Astrocyte (in vitro differentiated cells and primary cell): Measurements from ENCODE around the genes ALOX15B and STX8.

DNA sequence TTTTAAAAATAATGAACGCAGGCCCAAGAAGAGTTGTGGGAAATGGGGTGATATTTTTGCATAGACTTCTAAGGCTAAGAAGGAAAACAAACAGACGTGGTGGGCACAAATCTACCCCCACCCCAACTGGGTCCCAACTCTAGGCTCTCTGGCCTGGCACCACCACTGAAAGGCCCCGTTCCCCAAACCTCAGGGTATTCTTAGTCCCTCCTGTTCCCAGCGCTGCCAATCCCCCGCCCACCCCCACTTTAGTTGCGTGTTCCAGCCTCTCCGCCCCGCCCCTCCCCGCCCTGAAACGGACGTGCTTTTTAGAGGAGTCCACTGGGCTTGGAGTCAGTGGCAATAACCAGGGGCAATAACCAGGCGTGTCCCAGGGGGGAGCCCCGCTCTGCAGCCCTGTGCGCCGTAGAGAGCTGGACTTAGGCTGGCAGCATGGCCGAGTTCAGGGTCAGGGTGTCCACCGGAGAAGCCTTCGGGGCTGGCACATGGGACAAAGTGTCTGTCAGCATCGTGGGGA lies at the start of gene ALOX15B:
Gene ALOX15B (plus strand): TSS at position 336 of the 517 bp plus-strand sequence.
- PRO-cap: no peak
- RRBS, 2 experiments: 13 to 14% methylated on average over 3 of the region's 19 CpGs

GRCh38 chr17:8055918-8057004 lies 17.4 kb downstream of the ALOX15B start:
- PRO-cap: no peak
- RRBS, 2 experiments: no CpG with 5 or more reads among the region's 19 CpGs

DNA sequence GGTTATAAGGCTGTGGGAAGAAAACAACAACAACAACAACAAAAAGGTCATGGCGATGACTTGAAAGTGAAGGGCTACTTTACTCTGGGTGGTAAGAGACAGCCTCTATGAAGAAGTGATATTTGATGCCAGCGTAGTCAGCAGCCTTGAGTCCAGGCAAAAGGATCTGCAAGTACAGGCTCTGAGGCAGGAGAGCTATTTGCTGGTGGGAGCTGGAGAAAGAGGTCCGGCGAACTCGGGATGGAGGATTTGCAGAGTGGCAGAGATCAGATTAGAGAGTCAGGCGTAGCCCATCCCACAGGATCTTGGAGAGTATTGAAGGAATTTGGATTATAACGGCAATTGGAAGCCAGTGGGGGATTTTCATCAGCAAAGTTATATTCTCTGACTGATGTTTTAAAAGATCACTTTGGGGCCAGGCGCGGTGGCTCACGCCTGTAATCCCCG lies 3.3 kb upstream of the HES7 start:
- PRO-cap: no peak
- RRBS, 2 experiments: no CpG with 5 or more reads among the region's 11 CpGs

GRCh38 chr17:8147030-8147974 lies 4.9 kb downstream of the PER1 start:
- PRO-cap: no peak
- RRBS, 2 experiments: 85 to 91% methylated on average over 4 to 6 of the region's 30 CpGs

DNA sequence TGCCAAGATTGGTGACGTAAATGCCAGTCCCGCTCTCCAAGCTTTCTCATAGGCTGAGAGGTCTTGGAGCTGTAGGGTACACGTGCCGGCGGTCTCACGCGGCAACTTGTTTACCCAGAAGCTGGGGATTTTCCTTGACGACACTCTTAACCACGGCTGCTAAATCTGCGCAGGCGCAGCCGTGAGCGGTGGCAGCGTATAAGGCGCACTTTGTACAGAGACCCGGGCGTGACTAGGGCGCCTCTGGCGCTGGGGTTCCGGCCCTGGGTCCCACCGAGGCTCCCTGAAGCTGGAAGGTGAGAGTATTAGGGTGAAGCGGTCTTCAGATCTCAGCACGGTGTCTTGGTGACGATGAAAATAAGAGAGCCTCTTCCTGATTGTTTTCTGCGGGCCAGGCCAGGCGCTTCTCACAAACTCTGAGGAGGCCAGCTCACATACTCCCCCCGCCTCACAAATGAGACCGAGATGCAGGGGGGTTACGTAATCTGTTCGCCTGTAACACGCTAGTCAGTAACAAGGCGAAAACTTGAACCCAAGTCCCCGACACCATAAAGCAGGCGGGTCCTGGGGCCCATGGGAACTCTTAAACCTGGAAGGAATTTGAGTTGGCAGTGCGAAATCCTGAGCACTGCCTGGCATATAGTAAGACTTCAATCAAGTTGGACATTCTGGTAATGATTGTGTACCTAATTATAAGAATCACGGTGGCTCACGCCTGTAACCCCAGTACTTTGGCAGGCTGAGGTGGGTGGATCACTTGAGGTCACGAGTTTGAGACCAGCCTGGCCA lies 4.6 kb upstream of the PER1 start:
- PRO-cap: unidirectional peak, plus-strand start at position 235 of the sequence
- RRBS, 2 experiments: no CpG with 5 or more reads among the region's 38 CpGs

- PRO-cap: no peak
- RRBS, 2 experiments: no CpG with 5 or more reads among the region's 5 CpGs
These were observed 3.2 kb downstream of the VAMP2 start for GRCh38 chr17:8159347-8160241.

DNA sequence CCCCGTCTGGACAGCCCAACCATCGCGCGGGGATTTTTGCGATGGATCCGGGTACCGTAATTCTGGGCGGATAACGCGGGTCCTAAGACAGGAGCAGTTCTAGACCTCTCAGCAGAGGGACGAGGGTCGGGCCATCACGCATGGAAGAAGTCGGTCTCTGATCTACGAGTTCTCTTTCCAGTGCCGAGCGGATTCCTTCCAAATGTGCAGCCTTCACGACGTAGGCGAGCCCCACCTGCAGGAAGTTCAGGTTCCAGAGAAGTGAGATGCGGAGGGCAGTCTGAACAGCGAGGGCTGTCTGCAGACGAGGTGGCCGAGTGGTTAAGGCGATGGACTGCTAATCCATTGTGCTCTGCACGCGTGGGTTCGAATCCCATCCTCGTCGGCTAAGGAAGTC lies 3.4 kb downstream of the BORCS6 start:
- PRO-cap: bidirectional peak, plus-strand start at position 297 of the sequence, minus-strand start at position 309 of the sequence
- RRBS, 2 experiments: no CpG with 5 or more reads among the region's 30 CpGs

DNA sequence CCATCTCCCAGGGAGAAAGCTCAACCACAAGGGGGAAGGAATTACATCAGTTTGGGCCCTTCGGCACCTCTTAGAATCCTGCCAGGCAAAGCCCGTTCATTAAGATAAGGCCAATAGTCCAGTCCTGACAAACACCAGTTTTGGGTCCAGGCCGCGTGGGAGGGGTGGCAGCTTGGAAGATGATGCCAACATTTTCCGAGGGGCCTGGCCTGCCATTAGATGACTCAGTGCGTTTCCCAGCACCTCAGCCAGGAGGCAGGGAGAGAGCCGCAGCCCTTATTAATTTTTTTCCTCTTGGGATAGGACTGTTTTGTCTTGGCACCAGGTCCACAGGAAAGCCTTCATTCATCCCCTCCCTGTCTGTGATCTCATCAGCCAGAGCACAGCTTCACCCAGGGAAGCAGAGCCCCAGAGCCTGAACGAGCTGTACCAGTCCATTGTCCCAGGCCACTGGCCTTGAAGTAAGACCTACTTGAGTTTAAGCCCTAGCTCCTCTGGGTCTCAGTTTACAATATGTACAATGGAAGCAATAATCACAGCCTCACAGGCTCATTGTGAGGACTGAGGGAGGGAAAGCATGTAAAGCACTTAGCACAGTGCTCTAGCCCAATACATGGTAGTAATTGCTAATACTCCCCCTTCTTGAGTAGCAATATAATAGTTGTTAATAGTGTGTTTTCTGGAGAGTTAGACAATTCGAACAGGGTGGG lies 4.6 kb upstream of the NDEL1 start:
- PRO-cap: no peak
- RRBS, 2 experiments: no CpG with 5 or more reads among the region's 9 CpGs

DNA sequence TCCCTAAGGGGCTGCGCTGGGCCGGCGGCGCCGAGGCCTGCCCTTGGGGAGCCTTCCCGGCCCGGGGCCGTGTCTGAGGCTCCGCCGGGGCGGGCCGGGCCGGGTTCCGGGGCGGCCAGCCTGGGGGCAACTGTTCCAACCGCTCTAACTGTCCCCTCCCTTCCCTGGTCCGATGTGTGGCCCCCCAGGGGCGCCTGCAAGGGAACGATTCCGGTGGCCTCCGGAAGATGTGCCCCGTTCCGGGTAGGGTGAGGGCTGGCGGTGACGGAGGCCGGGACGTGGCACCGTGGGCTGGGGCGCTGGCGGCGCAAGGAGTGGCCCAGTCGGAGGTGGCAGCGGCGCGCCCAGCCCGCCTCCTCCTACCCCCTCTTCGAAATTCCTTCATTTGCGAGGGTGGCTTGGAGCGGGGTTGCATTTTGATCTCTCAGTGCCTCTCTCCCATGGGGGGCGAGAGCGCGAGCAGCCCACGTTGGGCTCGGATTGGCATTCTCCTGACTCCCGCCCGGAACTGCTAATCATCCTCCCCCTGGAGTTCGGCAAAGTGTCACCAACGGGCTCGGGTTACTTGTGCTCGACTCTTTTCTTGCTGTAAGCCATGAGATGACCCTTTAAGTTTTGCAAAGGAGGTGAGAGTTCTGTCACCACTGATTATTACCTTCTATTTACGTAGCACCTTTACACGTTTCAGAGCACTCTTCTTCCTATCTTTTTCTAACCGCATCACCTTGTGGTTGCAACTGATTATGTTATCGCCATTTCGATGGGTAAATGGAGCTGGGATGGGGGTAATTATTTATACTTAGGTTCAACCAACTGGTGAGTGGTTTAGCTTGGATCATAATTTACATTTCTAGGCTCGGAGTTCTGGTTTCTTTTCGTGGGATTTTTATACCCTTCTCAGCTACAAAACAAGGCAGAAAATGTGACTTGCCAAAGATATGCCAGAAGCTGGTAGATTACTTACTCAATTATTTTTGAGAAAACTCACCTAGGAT lies 682 bp downstream of the NDEL1 start:
- PRO-cap: bidirectional peak, plus-strand start at position 385 of the sequence, minus-strand start at position 225 of the sequence
- RRBS, 2 experiments: 0 to under 1% methylated on average over 3 to 11 of the region's 57 CpGs

DNA sequence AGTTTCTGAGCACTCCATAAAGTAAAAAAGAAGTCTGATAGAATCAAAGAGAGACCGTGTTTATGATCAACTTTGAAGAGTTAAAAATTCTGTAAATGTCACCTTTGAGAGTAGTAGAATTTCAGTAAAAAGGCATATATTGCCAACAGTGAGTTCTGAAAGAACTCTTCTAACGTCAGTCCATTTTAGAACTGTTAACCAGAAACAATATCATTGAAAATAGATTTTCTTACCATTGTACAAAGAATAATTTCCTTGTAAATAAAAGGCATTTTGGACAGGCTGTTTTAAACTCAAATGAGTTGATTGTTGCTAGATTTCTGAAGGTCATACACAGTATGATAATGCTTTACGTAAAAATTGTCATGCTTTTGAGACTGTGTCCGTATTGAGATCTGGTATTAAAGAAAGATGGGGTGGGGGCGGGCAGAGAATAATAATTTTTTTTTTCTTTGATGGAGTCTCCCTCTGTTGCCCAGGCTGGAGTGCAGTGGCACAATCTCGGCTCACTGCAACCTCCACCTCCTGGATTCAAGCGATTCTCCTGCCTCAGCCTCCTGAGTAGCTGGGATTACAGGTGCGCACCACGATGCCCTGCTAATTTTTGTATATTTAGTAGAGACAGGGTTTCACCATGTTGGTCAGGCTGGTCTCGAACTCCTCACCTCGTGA lies 2.0 kb downstream of the NDEL1 start:
- PRO-cap: no peak
- RRBS, 2 experiments: no CpG with 5 or more reads among the region's 11 CpGs

- PRO-cap: no peak
- RRBS, 2 experiments: no CpG with 5 or more reads among the region's 14 CpGs
These were observed 70.5 kb downstream of the NDEL1 start for GRCh38 chr17:8506208-8506648.

- PRO-cap: no peak
- RRBS, 2 experiments: no CpG with 5 or more reads among the region's 4 CpGs
These were observed 1.4 kb upstream of the MYH10 start for GRCh38 chr17:8631861-8632424.

GRCh38 chr17:8898927-8899845 lies 31.7 kb upstream of the PIK3R6 start:
- PRO-cap: no peak
- RRBS, 2 experiments: no CpG with 5 or more reads among the region's 14 CpGs

DNA sequence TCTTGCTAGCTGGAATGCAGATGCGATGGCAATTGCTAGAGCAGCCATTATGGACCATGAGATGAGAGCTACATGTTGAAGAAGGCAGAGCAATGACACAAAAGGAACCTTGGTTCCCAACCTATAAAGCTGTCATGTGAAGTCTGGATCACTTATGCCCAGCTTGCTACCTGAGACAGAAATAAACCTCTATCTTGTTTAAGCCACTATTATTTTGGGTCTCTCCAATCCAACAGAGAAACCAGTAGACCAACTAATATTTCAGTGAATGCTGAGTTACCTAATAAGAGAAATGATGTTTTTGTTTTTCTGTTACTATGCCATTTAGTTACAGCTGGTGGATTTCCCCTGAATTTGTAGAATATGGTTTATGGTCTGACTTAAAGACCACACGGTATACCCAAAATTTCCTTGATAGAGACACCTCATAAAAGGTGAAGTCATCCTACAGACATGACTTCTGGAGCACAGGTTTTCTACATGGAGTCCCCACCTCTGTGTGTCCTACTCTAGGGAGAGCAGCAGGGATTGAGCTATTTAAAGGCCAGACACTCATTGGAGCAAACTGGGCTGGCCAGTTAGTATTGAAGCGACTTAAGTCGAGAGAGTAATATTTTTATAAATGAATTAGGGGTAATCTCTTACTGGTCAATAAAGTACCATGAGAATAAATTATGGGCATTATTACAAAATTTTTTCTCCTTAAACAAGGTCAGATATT lies 13.3 kb downstream of the PIK3R5 start:
- PRO-cap: no peak
- RRBS, 2 experiments: no CpG with 5 or more reads among the region's 4 CpGs

GRCh38 chr17:8953412-8953629 lies 12.2 kb downstream of the PIK3R5 start:
- PRO-cap: no peak
- RRBS, 2 experiments: no CpG with 5 or more reads among the region's 1 CpG

GRCh38 chr17:9150220-9151132 lies 129.2 kb downstream of the NTN1 start:
- PRO-cap: no peak
- RRBS, 2 experiments: 39 to 77% methylated on average over 8 to 16 of the region's 27 CpGs

DNA sequence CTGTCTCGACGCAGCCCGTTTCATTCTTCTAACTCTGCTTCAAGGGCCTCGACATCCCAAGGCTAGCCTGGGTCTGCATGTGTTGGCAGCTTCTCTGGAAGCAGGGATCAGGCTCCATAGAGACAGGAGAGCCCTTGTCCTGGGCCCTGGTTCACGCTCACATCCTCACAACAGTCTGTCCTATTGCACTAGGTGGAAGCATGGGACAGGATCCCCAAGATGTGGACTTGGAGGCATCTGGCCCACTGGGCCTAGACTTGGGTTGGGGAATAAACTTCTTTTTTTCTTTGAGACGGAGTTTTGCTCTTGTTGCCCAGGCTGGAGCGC lies 226.7 kb downstream of the NTN1 start:
- PRO-cap: no peak
- RRBS, 2 experiments: no CpG with 5 or more reads among the region's 7 CpGs

DNA sequence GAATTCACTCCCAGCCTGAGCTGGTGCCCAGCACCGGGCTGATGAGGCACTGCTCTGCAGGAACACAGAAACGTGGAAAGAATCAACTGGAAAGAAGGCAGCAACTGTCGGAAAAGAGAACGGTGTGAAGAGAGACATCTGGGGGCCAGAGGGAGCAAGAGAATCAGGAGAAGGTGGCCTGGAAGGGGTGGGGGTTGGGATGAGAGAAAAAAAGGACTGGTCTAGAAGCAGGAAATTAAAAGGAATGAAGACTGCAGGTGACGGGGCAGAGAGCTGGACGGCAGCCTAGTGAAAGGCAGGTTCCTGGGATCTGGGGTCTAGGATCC lies 239.5 kb downstream of the NTN1 start:
- PRO-cap: no peak
- RRBS, 2 experiments: no CpG with 5 or more reads among the region's 6 CpGs

DNA sequence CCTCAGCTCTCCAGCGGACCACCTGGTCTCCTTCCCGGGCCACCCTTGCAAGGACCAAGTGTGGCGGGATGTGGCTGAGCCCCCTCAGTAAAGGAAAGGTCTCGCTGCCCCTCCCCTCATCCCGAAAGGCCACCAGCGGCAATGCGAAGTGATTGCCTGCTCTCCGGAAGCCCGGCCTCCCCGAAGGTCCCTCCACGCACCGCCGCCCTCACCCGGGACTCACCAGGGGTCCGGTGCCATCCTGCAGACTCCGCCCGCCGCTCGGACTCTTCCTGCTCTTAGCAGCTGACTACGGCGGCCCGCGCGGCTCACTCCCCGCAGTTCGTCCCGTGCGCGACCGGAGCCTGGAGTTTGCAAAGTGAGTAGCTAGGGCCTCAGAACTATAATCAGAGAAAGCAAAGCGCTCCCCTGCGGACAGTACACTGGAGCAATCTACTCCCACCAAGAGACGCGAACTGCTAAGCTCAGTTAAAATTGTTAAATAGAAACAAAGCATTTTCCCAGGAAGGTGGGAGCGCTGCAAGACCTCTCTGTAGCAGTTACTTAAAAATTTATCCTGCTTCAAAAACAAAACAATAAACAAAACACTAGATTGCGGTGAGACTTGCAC lies at the start of gene STX8:
Gene STX8 (minus strand): TSS at position 252 of the 610 bp plus-strand sequence.
- PRO-cap: bidirectional peak, plus-strand start at position 385 of the sequence, minus-strand start at position 212 of the sequence
- RRBS, 2 experiments: 2% methylated on average over 6 to 18 of the region's 36 CpGs

- PRO-cap: no peak
- RRBS, 2 experiments: no CpG with 5 or more reads among the region's 10 CpGs
These were observed 1.0 kb downstream of the USP43 start for GRCh38 chr17:9646273-9646783.